Uterus (tissue), 7 donors: Measurements from ENCODE around the gene P2RX4.

DNA sequence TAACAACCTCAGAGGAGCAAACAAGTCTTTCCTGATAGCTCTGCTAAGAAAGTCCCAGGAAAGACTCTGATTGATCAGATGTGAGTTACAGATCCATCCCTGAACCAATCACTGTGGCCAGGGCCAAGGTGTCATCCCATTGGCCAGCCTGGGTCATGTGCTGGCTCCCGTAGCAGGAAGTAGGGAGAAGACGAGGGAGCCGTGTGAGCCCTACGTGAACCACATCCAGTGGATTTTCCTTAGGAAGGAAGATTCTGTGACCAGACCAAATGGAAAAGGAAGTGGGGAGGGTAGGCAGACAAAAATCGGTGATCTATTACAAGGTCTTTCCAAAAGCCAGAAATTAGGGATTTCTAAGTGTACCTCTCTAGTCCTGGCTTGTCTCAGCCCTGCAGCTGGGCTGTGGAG lies 5.7 kb downstream of the P2RX7 start:
- PRO-cap, 4 experiments = no peak in any of the 4 experiments
- RAMPAGE, long total RNA, 2 experiments = no peak in any of the 2 experiments
- RRBS = no CpG with 5 or more reads among the region's 5 CpGs

DNA sequence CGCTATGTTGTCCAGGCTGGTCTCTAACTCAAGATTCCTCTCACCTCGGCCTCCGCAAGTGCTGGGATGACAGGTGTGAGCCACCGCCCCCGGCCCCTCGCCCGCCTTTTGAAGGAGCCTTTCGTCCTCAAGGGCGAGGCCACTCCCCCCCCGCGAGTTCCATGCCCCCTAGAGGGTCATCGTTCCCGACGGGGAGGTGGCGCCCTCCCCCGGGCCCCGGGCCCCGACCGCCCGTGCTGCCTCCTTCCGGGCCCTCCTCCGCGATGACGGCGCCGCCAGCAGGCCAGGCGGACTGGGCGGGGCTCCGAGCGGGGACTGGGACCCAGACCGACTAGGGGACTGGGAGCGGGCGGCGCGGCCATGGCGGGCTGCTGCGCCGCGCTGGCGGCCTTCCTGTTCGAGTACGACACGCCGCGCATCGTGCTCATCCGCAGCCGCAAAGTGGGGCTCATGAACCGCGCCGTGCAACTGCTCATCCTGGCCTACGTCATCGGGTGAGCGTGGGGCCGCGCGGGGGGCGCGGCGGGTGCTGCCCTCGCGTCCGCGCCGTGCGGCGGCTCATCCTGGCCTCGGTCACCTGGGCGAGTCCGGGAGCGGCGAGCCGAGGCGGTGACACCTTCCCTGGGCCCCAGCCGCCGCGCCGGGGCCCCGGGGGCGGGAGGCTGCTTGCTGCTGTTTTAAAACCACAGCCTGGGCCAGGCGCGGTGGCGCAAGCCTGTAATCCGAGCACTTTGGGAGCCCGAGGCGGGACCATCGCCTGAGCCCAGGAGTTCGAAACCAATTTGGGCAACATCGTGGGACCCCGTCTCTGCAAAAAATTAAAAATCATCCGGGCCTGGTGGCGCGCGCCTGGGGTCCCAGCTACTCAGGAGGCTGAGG lies at the start of gene P2RX4:
TSS of gene P2RX4 (plus strand) at position 325 of the 879 bp plus-strand sequence.
- PRO-cap, 4 experiments = peak in 4 of 4 experiments; most common plus-strand start position 325 of the sequence (in 2); most common minus-strand start position 650 of the sequence (in 4)
- RAMPAGE, long total RNA, 2 experiments = start-site peak on the plus strand in 1 of 2 experiments, centred at position 339 of the sequence, 82 reads per replicate
- RRBS = under 1% methylated on average over 9 of the region's 94 CpGs

DNA sequence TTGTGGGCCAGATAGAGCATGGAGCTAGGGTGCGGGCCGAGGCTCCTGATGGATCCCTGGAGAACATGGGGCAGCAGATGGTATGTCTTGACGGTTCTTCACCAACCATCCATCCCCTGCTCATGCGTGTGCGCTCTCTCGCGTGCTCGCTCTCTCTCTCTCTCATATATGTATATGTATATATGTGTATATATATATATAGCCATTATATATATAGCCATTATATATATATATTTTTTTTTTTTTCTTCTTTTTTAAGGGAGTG lies 20.8 kb downstream of the P2RX4 start:
- PRO-cap, 4 experiments = no peak in any of the 4 experiments
- RAMPAGE, long total RNA, 2 experiments = no peak in any of the 2 experiments
- RRBS = no CpG with 5 or more reads among the region's 8 CpGs

- PRO-cap, 4 experiments = no peak in any of the 4 experiments
- RAMPAGE, long total RNA, 2 experiments = no peak in any of the 2 experiments
- RRBS = no CpG with 5 or more reads among the region's 31 CpGs
Measured at GRCh38 chr12:121248225-121248992, 38.5 kb downstream of the P2RX4 start.

DNA sequence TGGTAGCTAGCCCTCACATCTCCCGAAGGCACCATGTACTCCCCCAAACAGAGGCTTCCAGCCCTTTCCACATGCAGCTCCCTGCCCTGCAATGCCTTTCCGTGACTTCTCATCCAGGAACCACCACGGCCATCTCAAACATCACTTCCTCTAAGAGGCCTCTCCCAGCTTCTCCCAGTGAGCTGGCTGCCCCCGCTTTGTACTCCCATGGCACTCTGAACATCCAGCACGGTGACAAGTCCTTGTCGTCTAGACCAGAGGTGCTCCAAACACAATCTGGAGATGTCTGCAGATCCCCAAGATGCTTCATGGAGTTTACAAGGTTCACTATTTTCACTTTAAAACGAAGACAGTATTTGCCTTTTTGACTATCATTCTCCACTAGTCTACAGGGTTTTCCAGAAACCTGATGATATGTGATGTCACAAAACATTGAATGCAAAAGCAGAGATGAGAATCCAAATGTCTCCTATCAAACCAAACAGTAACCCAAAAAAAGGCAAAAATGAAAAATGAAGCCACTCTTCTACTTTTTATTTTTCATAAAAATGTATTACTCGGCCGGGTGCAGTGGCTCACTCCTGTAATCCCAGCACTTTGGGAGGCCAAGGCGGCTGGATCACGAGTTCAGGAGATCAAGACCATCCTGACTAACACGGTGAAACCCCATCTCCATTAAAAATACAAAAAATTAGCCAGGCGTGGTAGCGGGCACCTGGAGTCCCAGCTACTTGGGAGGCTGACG lies 34.7 kb downstream of the CAMKK2 start:
- PRO-cap, 4 experiments = no peak in any of the 4 experiments
- RAMPAGE, long total RNA, 2 experiments = no peak in any of the 2 experiments
- RRBS = no CpG with 5 or more reads among the region's 15 CpGs

- PRO-cap, 4 experiments = no peak in any of the 4 experiments
- RAMPAGE, long total RNA, 2 experiments = no peak in any of the 2 experiments
- RRBS = no CpG with 5 or more reads among the region's 7 CpGs
Measured at GRCh38 chr12:121391632-121392121, 8.2 kb upstream of the RNF34 start.

DNA sequence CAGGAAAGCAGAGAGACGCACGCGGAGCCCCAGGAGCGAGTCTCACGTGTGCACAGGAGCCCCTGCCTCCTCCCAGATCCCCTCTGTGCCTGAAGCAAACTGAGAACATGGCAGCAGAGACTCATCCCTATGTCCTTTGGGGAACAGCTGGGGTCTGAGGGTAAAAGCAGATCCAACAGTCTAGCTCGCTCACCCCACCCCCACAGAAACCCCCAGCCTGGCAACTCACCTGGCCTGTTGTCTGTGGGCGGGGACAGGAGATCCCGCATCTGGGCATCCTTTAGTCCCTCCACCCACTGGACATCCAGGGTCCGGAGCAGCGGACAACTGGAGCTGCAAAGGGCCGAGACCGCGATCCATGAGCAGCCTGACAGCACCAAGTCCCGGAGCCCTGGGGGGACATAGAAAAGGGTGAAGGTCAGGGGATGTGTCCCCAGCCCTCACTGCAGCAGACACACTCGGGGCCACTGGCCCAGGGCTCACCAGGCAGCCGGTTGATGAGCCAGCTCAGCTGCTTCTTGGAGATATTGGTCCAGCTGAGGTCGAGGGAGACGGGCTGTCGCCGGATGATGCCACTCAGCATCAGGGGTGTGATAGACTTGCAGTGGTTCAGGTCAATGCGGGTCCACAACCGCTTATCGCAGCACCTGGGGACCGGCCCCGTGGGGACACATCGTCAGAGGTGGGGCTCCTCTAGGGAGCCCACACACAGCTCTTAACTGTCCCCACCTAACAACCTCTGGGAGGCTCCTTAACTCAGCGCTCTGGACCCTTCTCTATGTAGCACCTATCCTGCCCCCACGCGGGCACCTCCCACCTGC lies 40.9 kb downstream of the RNF34 start:
- PRO-cap, 4 experiments = no peak in any of the 4 experiments
- RAMPAGE, long total RNA, 2 experiments = start-site peak on the minus strand in 1 of 2 experiments, centred at position 560 of the sequence, 7 reads per replicate
- RRBS = 92% methylated on average over 15 of the region's 29 CpGs

- PRO-cap, 4 experiments = no peak in any of the 4 experiments
- RAMPAGE, long total RNA, 2 experiments = no peak in any of the 2 experiments
- RRBS = no CpG with 5 or more reads among the region's 12 CpGs
Measured at GRCh38 chr12:121444995-121445628, 45.2 kb downstream of the RNF34 start.

DNA sequence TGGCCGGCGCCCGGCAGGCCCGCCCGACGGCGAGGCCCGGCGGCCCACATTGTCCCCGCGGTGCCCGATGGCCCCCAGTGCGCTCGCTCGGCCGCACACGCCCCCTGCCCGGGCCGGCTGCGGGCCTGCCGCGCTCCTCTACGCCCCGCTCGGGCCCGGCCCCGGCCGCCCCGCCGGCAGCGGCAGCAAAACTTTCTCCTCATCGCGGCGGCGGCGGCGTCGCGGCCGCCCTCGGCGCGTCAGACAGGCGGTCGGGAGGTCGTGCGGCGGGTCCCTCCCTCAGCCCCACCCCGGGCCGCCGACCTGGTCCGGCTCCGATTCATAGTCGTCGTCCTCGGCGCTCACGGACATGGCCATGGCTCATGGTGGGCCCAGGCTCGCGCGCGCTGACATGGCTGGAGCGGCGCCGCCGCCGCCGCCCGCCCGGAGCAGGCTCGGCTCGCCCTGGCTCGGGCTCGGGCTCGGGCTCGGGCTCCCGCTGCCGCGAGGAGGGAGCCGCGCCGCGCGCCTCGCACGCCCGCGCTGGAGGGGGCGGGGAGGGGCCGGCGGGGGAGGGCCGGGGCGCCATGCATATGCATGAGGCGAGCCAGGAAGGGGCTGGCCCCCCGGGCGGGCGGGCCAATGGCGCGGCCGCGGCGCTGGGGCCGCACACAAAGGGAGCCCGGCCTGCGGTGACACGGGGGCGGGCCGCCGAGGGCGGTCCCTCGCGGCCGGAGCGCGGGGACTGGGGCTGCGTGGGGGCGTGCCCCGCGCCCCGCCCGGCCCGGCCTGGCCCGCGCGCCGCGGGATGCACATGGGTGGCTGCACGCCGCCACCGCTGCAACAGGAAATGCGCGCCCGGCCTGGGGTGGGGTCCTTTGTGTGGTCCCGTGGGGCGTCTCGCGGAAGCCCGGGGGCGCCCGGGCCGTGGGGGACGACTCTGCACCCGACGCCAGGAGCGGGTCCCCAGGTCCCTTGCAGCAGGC lies 67.2 kb downstream of the RNF34 start:
- PRO-cap, 4 experiments = peak in 4 of 4 experiments; most common plus-strand start position 681 of the sequence (in 4); most common minus-strand start position 245 of the sequence (in 3)
- RAMPAGE, long total RNA, 2 experiments = no peak in any of the 2 experiments
- RRBS = 2% methylated on average over 97 of the region's 145 CpGs

GRCh38 chr12:121513670-121514609 lies 66.9 kb downstream of the KDM2B start:
- PRO-cap, 4 experiments = no peak in any of the 4 experiments
- RAMPAGE, long total RNA, 2 experiments = no peak in any of the 2 experiments
- RRBS = no CpG with 5 or more reads among the region's 20 CpGs

DNA sequence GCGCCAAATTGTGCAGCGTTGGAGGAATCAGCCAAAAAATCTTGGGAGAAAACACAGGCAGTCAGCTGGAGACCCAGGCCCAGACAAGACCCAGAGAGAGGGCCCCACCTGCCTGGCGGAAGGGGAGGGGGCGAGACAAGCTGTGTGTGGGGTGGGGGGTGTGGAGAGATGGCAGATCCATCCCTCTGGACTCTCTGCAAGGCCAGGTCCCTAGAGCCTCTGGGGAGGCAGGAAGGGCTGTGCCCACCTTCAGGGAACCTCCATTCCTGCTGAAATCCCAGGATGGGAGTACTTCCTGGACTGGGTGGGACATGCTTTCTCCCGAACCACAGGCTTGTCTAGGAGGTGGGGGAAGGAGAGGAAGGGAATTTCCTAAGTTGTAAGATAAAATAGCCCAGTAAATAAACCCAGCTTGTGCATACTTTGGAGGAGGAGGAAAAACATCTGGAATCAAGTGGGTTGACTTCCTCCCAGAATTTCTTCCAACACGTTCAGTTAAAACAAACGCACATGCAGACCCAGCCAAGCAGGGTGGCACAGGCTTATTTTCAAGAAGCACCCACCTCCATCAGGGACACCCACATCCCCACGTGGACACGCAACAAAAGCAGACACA lies 47.8 kb downstream of the KDM2B start:
- PRO-cap, 4 experiments = no peak in any of the 4 experiments
- RAMPAGE, long total RNA, 2 experiments = no peak in any of the 2 experiments
- RRBS = no CpG with 5 or more reads among the region's 9 CpGs

DNA sequence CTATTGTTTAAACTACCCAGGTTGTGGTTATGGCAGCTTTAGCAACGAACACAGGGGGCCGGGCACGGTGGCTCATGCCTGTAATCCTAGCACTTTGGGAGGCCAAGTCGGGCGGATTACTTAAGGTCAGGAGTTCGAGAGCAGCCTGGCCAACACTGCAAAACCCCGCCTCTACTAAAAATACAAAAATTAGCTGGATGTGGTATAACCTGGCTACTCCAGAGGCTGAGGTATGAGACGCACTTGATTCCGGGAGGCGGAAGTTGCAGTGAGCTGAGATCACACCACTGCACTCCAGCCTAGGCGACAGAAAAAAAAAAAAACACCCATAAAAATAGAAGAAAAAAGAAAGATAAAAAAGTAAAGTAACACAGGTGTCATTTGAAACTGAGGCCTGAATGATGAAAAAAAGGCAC lies 923 bp upstream of the TMEM120B start:
- PRO-cap, 4 experiments = peak in 2 of 4 experiments; most common plus-strand start position 233 of the sequence (in 2)
- RAMPAGE, long total RNA, 2 experiments = no peak in any of the 2 experiments
- RRBS = no CpG with 5 or more reads among the region's 11 CpGs

DNA sequence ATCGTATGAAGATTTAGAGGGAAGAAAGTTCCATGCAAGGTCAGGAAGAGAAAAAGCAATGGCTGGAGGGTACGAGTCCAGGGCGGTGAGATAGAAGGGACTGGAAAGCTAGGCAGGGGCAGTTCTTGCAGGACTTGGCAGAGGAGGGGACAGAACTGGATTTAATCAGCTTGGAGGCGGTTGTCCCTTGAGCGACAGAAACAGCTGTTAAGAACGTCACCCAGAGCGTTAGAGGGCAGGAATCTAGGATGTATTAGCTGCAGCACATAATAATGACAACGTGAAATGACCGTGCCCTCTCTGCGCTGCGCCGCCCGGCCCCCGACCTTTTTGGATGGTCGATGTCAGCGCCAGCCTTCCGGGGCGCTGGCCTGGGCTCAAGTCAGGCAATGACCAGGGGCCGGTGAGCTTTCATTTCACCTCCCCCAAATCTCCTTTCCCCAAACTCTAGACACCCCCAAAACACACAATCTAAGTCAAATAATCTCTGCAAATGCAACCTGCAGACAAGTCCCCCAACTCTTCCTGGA lies 450 bp upstream of the TMEM120B start:
- PRO-cap, 4 experiments = peak in 1 of 4 experiments; most common plus-strand start position 238 of the sequence (in 1); most common minus-strand start position 157 of the sequence (in 1)
- RAMPAGE, long total RNA, 2 experiments = no peak in any of the 2 experiments
- RRBS = 5% methylated on average over 7 of the region's 19 CpGs

GRCh38 chr12:121775380-121776542 lies 17.7 kb downstream of the RHOF start:
- PRO-cap, 4 experiments = no peak in any of the 4 experiments
- RAMPAGE, long total RNA, 2 experiments = no peak in any of the 2 experiments
- RRBS = no CpG with 5 or more reads among the region's 41 CpGs

GRCh38 chr12:121787713-121788152 lies 5.8 kb downstream of the RHOF start:
- PRO-cap, 4 experiments = no peak in any of the 4 experiments
- RAMPAGE, long total RNA, 2 experiments = no peak in any of the 2 experiments
- RRBS = no CpG with 5 or more reads among the region's 4 CpGs

DNA sequence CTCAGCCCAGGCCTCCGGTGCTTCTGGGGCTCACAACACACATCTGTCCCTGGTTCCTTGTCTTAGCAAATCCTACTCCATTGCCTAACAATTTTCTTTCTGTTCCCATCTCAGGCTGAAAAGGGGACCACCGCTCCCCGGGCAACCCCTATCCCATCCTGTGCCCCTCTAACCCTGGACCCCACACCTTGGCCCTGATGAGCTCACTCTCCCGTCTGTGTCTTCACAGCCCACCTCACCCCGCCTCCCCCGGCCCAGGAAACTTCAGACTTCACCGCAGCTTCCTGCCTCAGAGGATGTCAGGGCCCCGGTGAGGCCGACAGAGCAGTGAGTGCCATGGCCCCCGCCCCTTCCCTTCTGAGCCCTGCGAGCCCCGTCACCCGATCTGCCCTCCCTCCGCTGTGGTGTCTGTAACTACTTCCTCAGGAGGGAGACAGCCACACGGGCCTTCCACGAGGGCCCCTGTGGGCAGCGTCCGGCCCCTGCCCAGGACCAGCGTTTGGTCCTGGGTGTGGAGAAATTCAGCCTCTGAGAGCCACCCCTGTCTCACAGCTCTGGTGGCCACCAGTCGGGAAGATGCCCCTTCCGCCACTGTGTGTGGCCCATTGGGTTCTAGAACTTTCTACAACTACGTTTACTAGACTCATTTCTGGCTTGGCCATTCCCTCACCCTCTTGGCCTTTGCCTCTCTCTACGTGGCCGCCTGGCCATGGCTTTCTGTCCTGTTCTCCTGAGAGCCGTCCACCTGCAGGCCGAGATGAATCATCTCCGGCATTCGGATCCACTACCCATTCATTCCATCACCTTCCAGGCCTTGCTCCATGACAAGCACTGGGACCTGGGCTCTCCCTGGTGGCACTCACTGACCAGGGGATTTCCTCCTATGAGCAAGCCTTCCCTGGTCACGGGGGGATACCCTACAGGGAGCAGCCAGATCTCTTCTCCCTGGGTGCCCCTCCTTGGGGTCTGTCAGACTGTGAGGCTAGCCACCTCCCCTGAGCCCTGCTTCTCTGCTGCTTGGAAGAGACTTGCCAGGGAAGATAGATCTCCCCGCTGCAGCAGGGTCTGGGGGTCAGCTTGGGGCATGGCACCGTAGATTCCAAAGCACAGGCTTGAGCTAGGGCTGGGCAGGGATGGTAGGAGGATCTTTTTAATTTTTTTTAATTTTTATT lies 3.4 kb downstream of the RHOF start:
- PRO-cap, 4 experiments = peak in 4 of 4 experiments; most common plus-strand start position 440 of the sequence (in 4); most common minus-strand start position 359 of the sequence (in 2)
- RAMPAGE, long total RNA, 2 experiments = no peak in any of the 2 experiments
- RRBS = 37% methylated on average over 7 of the region's 31 CpGs

DNA sequence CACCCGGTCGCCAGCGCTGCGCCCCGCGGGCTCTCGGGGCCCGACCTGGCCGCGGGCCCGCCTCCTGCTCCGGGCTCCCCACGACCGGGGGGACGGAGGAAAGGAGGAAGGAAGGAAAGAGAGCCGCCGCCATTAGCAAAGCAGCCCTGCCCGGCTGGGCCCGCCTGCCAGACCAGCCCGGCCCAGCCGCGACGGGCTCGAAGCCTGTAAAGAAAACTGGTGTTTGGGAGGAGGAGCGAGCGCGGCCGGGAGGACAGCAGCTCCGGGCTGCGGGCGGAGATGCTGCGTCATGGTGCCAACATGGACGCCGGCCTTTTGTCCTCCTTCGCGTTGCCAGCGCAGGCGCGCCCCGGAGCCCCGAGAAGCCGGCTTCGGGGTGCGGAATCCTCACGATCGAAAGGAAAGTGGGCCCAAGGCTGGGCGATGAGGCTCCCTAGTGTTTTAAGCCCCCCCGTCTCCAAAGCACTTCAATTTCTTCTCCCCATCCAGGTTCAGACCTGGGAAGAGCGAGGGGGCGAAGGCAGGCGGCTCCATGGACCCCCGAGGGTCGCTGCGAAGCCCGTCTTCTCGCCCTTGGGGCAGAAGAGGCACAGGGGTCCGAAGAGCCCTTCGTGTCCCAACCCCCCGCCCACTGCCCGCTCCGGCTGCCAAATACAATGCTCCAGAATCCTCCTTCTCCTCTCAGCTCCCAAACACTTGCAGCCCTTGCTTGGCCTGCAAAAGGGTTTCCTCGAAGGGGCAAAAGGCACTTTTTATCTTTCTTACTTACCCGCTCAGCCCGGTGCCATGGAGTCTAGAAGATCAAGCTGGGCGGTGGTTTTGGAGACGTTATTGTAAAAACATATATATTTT lies 2.8 kb upstream of the SETD1B start:
- PRO-cap, 4 experiments = peak in 4 of 4 experiments; most common plus-strand start position 318 of the sequence (in 2); most common minus-strand start position 174 of the sequence (in 2)
- RAMPAGE, long total RNA, 2 experiments = no peak in any of the 2 experiments
- RRBS = 2% methylated on average over 38 of the region's 66 CpGs

DNA sequence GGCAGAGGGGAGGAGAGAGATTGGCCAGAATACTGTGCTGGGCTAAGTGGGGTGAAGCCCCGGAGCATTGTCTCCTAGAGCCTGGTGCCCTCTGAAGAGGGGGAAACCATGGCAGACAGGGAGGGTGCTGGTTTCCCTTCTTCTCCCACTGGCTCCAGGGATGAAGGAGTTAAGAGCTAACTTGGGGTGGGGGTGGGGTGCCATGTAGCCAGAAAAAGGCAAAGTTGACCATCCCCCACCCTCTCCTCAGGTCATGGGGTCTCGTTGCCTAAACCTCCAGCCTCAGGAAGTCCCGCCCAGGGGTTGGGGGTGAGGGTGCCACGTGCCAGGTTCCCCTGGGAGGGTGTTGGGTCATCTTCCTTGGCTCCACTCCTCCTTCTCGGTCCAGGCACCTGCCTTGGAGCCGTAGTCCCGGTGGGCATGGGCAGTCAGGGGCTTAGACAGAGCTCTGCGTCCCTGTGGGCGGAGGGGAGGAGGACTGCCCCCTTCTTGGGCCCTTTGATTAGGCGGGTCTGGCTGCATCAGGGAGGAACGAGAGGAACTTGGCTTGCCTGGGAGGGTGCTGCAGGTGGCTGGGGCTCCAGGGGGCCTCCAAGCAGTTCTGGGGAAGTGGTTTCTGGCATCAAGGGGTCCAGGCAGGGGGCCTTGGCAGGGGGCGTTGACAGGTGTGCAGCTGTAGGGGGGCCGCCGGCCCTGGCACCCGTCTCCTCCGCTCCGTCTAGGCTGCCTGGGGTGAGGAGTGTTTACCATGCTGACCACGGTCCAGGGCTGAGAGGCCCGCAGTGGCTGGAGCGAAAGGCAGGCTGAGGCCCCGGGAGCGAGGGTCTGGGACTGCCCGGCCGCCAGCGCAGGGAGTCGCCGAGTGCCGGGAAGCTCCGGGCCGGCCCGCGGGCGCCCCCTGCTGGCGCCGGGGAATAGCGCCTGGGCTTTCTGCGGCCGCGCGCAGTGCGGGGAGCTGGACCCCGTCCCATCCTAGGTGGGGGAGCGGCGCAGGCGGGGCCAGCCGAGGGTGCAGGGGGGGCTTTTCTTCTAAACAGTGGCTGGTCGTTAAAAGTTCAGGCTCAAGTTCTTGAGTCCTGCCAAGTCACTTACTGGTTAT lies 7.8 kb downstream of the SETD1B start:
- PRO-cap, 4 experiments = peak in 3 of 4 experiments; most common minus-strand start position 864 of the sequence (in 2)
- RAMPAGE, long total RNA, 2 experiments = no peak in any of the 2 experiments
- RRBS = no CpG with 5 or more reads among the region's 47 CpGs

DNA sequence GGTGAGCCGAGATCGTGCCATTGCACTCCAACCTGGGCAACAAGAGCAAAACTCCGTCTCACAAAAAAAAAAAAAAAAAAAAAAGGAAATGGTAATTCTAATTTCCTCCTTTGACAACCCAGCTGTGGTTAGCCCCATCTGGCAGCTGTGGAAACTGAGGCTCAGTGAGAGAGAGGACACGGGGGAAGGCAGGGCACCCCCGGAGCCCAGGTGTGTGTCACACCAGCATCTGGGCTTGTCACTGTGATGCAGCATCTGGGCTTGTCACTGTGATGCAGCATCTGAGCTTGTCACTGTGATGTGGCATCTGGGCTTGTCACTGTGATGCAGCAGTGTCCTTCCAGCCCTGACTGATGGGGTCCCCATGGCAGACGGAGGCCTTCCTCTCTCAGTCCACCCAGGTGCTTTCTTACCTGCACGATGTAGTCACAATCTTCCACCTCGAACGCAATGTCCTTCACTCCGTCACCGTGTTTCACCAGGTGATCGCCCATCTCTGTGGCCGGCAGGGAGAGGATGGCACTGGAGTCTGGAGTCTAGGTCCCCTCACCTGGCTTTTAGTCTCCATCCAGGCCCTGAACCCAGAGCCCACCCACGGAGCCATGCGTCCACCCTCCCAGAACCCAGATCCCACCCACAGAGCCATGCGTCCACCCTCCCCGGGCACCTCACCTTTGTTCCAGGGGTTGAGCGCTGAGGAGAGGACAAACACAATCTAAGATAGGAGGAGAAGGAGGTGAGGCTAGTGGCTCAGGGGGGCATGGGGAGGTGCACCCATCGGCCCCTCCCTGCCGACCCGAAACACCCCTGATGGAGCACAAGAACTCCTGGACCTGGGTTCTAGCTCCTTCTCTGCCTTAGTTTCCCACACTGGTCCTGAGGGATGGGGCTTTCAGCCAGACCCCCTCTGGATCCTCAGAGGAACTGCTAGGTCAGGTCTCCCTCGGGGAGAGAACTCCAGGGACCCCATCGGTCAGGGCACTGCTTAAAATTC lies 2.5 kb downstream of the HPD start:
- PRO-cap, 4 experiments = no peak in any of the 4 experiments
- RAMPAGE, long total RNA, 2 experiments = no peak in any of the 2 experiments
- RRBS = 14% methylated on average over 2 of the region's 23 CpGs

GRCh38 chr12:121963251-121963695 lies 44.9 kb downstream of the CFAP251 start:
- PRO-cap, 4 experiments = no peak in any of the 4 experiments
- RAMPAGE, long total RNA, 2 experiments = no peak in any of the 2 experiments
- RRBS = no CpG with 5 or more reads among the region's 11 CpGs